ENCODE measurements around a stretch of chr14.

- PRO-cap = no peak
CAGE:
- cytosol, long polyA minus RNA = no peak
- cytosol, long polyA plus RNA = no peak
- long polyA plus RNA = no peak
- nucleus, long polyA minus RNA = no peak
- nucleus, long polyA plus RNA = no peak
These were observed 8.7 kb downstream of the PLEKHH1 start for GRCh38 chr14:67541414-67542568.

DNA sequence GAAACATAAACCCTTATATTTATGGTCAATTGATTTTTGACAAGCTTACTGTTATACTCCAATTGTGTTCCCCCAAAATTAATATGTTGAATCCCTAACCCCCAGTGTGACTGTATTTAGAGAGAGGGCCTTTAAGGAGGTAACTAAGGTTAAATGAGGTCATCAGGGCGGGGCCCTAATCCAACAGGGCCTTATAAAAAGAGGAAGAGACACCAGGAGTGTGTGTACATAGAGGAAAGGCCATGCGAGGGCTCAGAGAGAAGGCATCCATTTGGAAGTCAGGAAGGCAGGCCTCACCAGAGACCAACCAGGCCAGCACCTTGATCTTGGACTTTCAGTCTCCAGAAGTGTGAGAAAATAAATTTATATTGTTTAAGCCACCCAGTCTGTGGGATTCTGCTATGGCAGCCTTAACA lies 6.5 kb upstream of the VTI1B start:
- PRO-cap = no peak
CAGE:
- cytosol, long polyA minus RNA = no peak
- cytosol, long polyA plus RNA = no peak
- long polyA plus RNA = no peak
- nucleus, long polyA minus RNA = no peak
- nucleus, long polyA plus RNA = no peak

- PRO-cap = bidirectional peak, plus-strand start at chr14:67694993, minus-strand start at chr14:67694822
CAGE:
- cytosol, long polyA minus RNA = no peak
- cytosol, long polyA plus RNA = no peak
- long polyA plus RNA = no peak
- nucleus, long polyA minus RNA = no peak
- nucleus, long polyA plus RNA = no peak
These were observed 815 bp downstream of the RDH11 start for GRCh38 chr14:67694649-67695249.

DNA sequence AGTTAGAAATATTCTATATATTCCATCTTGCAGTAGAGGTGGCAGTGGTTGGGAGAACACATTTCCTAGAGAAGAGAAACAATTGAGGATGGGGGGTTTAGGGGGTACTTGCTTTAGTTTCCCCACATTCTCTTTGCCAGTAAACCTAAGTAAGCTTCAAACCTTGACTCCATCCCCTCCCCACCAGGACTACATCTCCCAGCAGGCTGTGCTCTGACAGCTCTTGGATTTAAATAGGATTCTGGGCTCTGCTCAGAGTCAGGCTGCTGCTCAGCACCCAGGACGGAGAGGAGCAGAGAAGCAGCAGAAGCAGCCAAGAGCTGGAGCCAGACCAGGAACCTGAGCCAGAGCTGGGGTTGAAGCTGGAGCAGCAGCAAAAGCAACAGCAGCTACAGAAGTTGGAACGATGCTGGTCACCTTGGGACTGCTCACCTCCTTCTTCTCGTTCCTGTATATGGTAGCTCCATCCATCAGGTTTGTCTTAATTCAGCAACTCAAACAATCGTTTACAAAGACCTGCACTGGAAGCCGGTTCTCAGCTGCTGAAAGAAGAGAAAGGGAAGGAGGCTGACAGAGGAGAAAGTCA lies 20.6 kb downstream of the RDH12 start:
- PRO-cap = no peak
CAGE:
- cytosol, long polyA minus RNA = no peak
- cytosol, long polyA plus RNA = no peak
- long polyA plus RNA = no peak
- nucleus, long polyA minus RNA = no peak
- nucleus, long polyA plus RNA = no peak

GRCh38 chr14:67887601-67888073 lies 68.1 kb downstream of the RAD51B start:
- PRO-cap = no peak
CAGE:
- cytosol, long polyA minus RNA = no peak
- cytosol, long polyA plus RNA = no peak
- long polyA plus RNA = no peak
- nucleus, long polyA minus RNA = no peak
- nucleus, long polyA plus RNA = no peak

GRCh38 chr14:68085752-68086590 lies 266.4 kb downstream of the RAD51B start:
- PRO-cap = no peak
CAGE:
- cytosol, long polyA minus RNA = no peak
- cytosol, long polyA plus RNA = no peak
- long polyA plus RNA = no peak
- nucleus, long polyA minus RNA = no peak
- nucleus, long polyA plus RNA = no peak

GRCh38 chr14:68143128-68144115 lies 323.8 kb downstream of the RAD51B start:
- PRO-cap = no peak
CAGE:
- cytosol, long polyA minus RNA = no peak
- cytosol, long polyA plus RNA = no peak
- long polyA plus RNA = no peak
- nucleus, long polyA minus RNA = no peak
- nucleus, long polyA plus RNA = no peak

- PRO-cap = no peak
CAGE:
- cytosol, long polyA minus RNA = no peak
- cytosol, long polyA plus RNA = no peak
- long polyA plus RNA = no peak
- nucleus, long polyA minus RNA = no peak
- nucleus, long polyA plus RNA = no peak
These were observed 412.9 kb downstream of the RAD51B start for GRCh38 chr14:68232196-68233142.

- PRO-cap = bidirectional peak, plus-strand start at chr14:68506349, minus-strand start at chr14:68506219; unidirectional peak, minus-strand start at chr14:68506282
CAGE:
- cytosol, long polyA minus RNA = no peak
- cytosol, long polyA plus RNA = no peak
- long polyA plus RNA = no peak
- nucleus, long polyA minus RNA = no peak
- nucleus, long polyA plus RNA = no peak
These were observed 286.7 kb downstream of the ZFP36L1 start for GRCh38 chr14:68506076-68506669.

GRCh38 chr14:68543920-68544923 lies 248.6 kb downstream of the ZFP36L1 start:
- PRO-cap = no peak
CAGE:
- cytosol, long polyA minus RNA = no peak
- cytosol, long polyA plus RNA = no peak
- long polyA plus RNA = no peak
- nucleus, long polyA minus RNA = no peak
- nucleus, long polyA plus RNA = no peak

DNA sequence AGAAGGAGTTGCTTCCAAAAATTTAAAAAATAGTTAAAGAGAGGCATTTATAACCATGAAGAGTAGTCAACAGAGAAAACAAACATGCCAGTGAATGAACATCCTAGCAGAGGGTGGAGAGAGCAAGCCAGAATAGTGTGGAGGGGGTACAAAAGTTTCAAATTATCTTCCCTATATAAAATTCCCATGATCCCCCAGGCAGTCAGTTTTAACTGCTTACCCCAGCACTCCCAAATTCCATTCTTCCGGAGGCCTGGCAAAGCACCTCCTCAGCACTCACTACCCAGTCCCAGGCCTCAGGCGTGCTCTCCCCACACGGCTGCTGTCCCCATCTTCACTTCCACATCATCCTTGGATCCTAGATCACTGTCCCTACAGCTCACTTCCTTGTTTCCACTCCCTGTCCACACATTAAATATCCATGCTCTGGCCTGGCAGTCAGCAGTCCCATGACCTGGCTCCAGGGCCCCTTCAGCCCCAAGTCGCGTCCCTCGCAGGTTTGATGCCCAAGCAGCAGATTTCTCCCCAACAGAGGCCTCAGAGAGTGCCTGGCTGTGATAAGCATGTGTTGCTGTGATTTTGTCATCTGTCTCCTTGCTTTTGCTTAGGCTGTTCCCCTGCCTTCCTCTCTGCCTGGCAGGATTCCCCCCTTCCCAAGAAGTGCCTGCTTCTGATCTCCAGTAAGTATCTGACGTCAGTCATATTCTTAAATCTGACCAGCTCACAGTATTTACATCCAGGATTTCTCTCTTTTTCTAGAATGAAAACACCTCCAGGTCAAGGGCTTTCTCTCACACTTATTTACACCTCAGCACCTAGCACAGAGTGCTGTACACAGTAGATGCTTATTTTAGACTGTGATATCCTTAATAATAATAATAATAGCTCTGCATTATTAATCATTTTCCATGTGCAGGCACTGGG lies 241.7 kb downstream of the ZFP36L1 start:
- PRO-cap = no peak
CAGE:
- cytosol, long polyA minus RNA = no peak
- cytosol, long polyA plus RNA = no peak
- long polyA plus RNA = no peak
- nucleus, long polyA minus RNA = no peak
- nucleus, long polyA plus RNA = no peak

DNA sequence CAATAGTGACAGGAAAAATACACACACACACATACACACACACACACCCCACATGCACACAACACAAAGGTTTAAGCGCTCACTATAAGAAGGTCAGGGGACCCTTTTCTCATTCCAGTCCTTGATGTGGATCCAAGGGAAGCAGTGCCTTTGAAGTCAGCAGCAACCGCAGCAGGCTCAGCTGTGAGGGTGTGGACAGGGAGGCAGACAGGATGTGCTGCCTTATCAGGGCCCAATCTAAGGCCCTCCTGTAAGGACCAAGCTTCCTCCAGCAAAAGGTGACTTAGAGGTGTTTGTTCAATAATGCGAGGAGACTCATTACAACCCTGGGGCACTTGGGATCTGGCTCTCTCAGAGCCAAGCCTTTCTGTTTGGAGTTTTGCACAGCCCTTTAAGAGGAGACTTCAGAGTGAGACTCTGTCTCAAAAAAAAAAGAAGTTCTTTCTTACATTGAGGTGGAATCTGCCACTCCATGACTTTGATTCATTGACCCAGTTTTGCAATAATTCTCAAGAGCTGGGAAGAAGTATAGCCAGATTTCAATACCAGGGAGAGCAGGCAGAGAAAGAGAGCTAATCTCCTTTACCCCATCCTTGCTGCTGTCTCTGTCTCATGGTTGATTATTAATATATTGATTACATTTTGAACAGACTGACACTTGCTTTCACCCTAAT lies 227.7 kb downstream of the ZFP36L1 start:
- PRO-cap = unidirectional peak, plus-strand start at position 117 of the sequence
CAGE:
- cytosol, long polyA minus RNA = no peak
- cytosol, long polyA plus RNA = no peak
- long polyA plus RNA = no peak
- nucleus, long polyA minus RNA = no peak
- nucleus, long polyA plus RNA = no peak

DNA sequence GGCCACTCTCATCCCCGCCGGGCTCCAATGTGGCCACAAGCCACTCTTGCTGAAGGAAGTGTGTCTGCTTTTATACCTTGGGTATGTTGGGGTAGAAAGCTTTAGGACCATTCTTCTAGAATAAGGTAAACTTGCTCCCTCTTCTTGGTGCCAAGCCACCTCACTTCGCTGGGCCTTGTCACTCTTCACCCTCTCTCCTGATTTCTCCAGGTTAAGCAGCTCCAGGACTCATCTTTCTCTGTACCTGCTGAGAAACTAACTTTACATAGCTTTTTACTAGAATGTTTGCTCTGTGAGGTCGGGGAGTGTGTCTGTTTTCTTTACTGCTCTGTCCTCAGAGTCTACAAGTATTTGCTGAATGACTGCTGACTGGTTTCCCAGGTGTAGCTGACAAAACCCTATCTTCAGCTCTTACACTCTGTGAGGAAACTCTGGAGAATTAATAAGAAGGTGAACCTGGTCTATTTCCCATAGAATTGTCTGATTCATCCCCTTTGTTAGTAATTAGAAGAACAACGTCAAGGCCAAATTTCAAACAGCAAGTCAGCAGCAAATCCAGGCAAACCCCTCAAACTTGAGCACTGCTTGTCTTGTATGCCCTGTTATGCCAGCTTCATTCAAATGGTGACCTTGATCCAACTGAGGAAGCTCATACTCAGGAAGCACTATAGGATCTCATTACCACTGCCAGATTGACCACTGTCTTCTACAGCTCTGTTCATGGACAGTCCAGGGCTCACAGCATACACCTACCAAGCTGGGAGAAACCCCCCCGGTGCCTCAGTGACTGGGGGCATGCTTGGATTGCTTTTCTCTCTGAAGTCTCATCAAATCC lies 226.8 kb downstream of the ZFP36L1 start:
- PRO-cap = no peak
CAGE:
- cytosol, long polyA minus RNA = no peak
- cytosol, long polyA plus RNA = no peak
- long polyA plus RNA = no peak
- nucleus, long polyA minus RNA = no peak
- nucleus, long polyA plus RNA = no peak

GRCh38 chr14:68596550-68597337 lies 196.1 kb downstream of the ZFP36L1 start:
- PRO-cap = no peak
CAGE:
- cytosol, long polyA minus RNA = no peak
- cytosol, long polyA plus RNA = no peak
- long polyA plus RNA = no peak
- nucleus, long polyA minus RNA = no peak
- nucleus, long polyA plus RNA = no peak

DNA sequence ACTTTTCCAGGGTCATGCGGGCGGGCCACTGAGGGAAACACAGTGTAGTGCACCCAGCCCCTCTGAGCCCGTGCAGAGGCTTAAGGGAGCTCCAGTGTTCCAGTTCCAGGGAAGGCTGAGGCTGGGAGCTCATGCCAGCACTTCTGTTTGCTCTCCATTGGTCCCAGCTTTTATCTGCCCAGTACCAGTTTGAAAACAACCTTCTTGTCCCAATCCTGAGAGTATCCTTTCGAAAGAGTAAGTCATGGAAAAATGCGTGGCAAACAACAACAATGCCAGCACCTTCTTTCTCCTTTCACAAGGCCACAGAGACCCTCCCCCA lies 185.8 kb downstream of the ZFP36L1 start:
- PRO-cap = no peak
CAGE:
- cytosol, long polyA minus RNA = no peak
- cytosol, long polyA plus RNA = no peak
- long polyA plus RNA = no peak
- nucleus, long polyA minus RNA = no peak
- nucleus, long polyA plus RNA = no peak

GRCh38 chr14:68682311-68682638 lies 110.6 kb downstream of the ZFP36L1 start:
- PRO-cap = no peak
CAGE:
- cytosol, long polyA minus RNA = no peak
- cytosol, long polyA plus RNA = no peak
- long polyA plus RNA = no peak
- nucleus, long polyA minus RNA = no peak
- nucleus, long polyA plus RNA = no peak

DNA sequence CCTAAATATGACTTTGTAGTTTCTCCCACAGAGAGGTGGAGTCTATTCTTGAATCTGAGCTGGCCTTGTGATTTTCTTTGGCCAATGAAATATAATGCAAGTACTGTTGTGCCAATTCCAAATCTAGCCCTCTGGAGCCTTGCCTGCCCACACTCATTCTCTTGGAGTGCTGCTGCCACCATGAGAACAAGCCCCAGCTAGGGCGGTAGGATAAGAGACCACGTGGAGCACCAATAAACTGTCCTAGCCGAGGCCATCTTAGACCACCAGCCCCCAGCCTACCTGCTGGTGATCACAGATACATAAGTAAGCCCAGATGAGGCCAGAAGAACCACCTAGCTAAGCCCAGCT lies 17.9 kb downstream of the ZFP36L1 start:
- PRO-cap = no peak
CAGE:
- cytosol, long polyA minus RNA = no peak
- cytosol, long polyA plus RNA = no peak
- long polyA plus RNA = no peak
- nucleus, long polyA minus RNA = no peak
- nucleus, long polyA plus RNA = no peak

- PRO-cap = no peak
CAGE:
- cytosol, long polyA minus RNA = no peak
- cytosol, long polyA plus RNA = no peak
- long polyA plus RNA = no peak
- nucleus, long polyA minus RNA = no peak
- nucleus, long polyA plus RNA = no peak
These were observed 9.0 kb downstream of the ZFP36L1 start for GRCh38 chr14:68783808-68784292.

- PRO-cap = no peak
CAGE:
- cytosol, long polyA minus RNA = no peak
- cytosol, long polyA plus RNA = no peak
- long polyA plus RNA = no peak
- nucleus, long polyA minus RNA = no peak
- nucleus, long polyA plus RNA = no peak
These were observed 7.4 kb downstream of the ZFP36L1 start for GRCh38 chr14:68785467-68785835.

GRCh38 chr14:68792154-68792777 lies 601 bp downstream of the ZFP36L1 start:
- PRO-cap = no peak
CAGE:
- cytosol, long polyA minus RNA = no peak
- cytosol, long polyA plus RNA = no peak
- long polyA plus RNA = no peak
- nucleus, long polyA minus RNA = no peak
- nucleus, long polyA plus RNA = no peak